ENCODE measurements around the genes ROCK2, TRIB2 and NBAS.

DNA sequence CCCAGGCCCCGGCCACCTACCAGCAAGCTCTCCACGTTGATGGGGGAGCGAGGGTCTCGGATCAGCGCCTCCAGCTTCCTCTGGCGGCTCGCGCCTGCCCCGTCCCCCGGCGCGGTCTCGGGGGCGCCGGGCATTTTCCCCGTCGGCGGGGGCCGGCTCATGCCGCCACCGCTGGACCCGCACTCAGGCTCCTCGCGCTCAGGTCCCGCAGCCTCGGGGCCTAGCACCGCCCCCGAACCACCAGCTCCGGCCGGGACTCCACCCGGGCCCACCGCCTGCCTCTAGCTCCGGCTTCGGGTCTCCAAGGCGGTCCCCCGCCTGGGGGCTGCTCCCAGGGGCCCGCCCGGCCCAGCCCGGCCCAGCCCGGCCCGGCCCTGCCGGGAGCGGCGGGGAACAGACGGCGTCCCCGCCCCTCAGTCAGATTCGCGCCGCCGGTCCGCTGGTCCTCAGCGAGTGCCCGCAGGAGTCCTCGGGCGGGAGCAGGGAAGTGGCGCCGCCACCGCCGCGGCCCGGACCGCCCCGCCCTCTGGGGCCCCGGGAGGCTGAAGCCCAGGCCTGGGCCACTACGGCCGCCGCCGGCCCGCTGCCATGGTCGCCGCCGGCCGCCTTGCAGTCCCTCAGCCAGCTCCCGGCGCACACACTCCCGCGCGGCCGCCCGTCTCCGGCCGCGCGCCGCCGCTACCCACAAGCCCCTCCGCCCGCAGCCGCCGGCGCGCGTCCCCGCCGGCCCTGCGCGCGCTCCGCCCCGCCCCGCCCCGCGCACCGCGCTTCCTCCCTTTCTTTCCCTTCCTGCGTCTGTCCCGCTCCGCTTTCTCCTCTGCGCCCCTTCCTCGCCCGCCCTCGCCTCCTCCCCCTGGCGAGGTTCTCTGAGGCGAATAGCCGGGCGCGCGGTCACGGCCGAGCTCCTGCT lies at the start of gene ROCK2:
Gene ROCK2, minus strand, starts transcription at position 661 of the 910 bp plus-strand sequence.
- RRBS, result 4% methylated on average over 57 of the region's 121 CpGs

DNA sequence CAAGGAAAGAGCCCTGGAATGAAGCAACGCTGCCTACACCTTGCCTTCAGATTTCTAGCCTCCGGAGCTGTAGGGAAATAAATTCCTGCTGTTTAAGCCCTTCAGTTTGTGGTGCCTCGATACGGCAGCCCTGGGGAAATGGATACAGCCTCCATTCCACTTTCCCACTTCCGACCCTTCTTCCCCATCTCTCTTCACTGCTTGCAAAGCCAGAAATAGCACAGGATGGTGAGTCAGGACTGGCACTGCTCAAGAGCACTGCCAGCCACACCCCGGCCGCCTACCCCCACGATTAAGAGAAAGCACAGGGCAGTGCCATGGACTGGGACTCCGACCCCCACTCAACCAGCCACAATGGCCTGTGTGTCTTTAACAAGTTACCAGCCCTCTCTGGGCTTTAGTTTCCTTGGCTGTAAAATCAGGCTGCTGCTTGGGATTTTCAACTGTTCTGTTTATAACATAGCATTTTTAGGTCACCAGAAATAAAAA lies 41.8 kb upstream of the ROCK2 start:
- RRBS, result no CpG with 5 or more reads among the region's 9 CpGs

- RRBS, result no CpG with 5 or more reads among the region's 21 CpGs
Measured at GRCh38 chr2:11541277-11542374, 7.8 kb downstream of the GREB1 start.

DNA sequence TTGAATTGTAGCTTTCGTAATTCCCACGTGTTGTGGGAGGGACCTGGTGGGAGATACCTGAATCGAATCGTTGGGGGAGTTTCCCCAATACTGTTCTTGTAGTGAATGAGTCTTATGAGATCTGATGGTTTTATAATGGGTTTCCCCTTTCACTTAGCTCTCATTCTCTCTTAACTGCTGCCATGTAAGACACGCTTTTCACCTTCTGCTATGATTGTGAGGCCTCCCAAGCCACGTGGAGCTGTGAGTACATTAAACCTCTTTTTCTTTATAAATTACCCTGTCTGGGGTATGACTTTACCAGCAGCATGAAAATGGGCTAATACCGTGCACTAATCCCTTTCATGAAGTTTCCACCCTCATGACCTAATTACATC lies 120.6 kb downstream of the LPIN1 start:
- RRBS, result no CpG with 5 or more reads among the region's 7 CpGs

- RRBS, result no CpG with 5 or more reads among the region's 5 CpGs
Measured at GRCh38 chr2:12005925-12006458, 259.6 kb downstream of the LPIN1 start.

DNA sequence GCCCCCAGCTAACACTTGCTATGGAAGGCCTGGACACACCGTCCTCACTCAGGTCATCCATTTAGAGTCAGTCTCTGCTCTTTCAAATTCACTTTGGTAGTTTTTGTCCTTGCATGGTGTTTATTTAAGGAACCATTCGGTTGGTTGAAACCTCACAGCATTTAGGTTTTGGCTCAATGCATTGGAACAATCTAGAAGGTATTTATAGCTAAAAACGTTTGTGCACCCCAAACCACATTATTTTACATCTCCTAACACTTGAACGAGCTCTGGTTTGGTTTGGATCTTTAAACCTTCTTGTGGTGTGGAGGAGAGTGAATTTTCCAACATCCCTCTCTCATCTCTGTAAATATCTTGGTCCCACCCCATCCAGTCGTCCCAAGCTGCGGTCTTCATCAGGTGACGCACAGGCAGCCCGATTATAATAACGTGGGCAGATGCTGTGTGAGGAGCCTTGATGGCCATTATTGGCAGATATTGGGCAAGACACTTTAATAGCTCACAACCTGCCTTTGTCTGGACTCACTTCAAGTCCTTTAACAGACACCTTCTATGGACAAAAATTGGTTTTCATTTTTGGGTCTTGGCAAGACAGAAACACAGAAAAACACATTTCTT lies 288.0 kb downstream of the LPIN1 start:
- RRBS, result no CpG with 5 or more reads among the region's 9 CpGs

- RRBS, result no CpG with 5 or more reads among the region's 3 CpGs
Measured at GRCh38 chr2:12090888-12091232, 344.4 kb downstream of the LPIN1 start.

GRCh38 chr2:12685190-12685601 lies 31.5 kb upstream of the TRIB2 start:
- RRBS, result no CpG with 5 or more reads among the region's 3 CpGs

DNA sequence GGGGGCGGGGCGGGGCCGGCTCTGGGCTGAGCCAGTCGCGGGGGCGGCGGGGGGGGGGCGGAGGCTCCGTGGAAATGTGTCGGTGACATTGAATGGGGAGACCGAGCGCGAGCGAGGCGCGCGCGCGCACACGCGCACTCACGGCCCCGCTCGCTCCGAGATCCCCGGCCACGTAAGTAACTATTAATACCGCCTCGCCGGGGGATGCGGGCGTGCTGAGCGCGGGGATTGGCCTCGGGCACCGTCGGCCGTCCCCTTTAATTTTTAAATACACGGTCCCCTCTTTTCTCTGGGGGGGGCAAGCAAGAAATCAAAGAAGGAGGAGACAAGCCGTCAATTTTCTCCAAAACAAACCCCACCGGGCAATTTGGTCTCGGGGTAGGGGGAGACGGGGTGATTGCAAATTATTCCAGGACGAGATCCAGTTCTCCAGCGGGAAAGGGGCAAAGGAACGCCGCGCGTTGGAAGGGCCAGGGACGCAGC lies at the start of gene TRIB2:
Gene TRIB2, plus strand, starts transcription at position 98 of the 483 bp plus-strand sequence.
- RRBS, result no CpG with 5 or more reads among the region's 50 CpGs

DNA sequence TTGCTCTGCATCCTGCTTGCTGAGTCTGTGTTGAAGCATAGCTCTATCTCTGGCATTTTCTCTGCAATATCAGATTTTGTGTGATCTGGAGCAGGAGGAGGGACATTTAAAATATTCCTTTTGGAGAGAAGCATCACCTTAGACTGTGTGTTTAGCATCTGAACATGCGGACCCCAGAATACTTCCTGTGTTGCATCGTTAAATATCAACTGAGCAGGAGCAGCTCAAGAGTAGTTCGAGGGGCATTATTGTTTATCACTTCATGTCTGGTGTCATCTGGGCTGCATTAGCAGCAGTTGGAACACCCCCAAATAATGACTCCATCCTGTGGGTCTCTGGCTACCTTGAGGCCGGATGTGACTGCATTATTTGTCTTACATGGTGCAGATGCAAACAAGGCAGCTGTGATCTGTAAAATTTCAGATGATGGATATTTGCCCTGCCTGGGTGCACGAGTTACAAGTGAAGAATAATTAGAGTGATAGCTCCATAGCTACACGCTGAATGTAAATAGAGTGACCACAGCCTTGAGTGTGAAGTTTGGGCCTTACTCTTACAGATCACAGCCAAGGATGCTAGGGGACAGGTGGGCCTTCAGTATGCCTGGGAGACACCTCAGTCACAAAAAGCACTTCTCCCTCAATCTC lies 231.8 kb downstream of the TRIB2 start:
- RRBS, result no CpG with 5 or more reads among the region's 6 CpGs

- RRBS, result 83% methylated on average over 1 of the region's 22 CpGs
Measured at GRCh38 chr2:13532331-13533210, 815.8 kb downstream of the TRIB2 start.

DNA sequence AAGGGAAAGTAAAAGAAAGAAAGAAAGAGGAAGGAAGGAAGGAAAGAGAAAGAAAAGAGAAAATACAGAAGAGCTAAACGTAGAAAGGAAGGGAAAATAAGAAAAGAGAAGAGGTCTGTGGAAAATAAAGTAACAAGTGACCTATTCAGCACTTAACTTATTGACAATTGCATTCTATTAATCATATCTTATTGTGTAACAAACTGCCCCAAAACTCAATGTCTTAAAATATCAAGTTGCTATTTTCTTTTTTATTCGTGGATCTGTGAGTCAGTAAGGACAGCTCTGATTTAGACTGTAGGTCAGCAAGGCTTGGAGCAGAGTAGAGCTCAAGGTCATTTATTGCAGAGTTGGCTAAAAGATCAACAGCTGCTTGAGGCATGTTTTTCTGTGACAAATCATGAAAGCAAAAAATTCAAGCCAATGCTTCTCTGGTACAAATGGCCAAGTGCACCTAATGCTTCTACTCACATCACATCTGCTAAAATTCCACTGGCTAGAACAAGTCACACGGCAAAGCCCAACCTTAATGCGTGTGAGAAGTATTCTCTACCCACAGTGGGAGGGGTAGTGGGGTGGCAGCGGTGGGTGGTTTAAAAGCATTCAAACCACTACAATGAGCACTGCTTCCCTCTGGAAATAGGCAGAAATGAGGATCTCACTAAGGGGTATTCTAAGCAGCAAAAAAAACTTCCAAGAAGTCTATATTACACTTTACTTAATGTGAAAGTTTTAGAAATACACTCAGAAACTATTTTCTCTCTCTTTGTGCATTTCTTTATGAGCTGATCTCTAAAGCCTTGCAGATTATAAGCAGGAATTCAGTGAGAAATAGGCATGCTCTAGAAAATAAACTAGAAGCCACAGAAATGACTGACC lies 497.7 kb upstream of the LRATD1 start:
- RRBS, result no CpG with 5 or more reads among the region's 5 CpGs

- RRBS, result 4% methylated on average over 9 of the region's 38 CpGs
Measured at GRCh38 chr2:14635180-14635966, 2.9 kb downstream of the LRATD1 start.

GRCh38 chr2:15554363-15555160 lies 6.6 kb downstream of the NBAS start:
- RRBS, result no CpG with 5 or more reads among the region's 5 CpGs

GRCh38 chr2:15560562-15561546 lies at the start of gene NBAS:
Gene NBAS, minus strand, starts transcription at chr2:15561334.
- RRBS, result 13% methylated on average over 3 of the region's 50 CpGs

GRCh38 chr2:15629865-15630278 lies 38.2 kb downstream of the DDX1 start:
- RRBS, result no CpG with 5 or more reads among the region's 4 CpGs

DNA sequence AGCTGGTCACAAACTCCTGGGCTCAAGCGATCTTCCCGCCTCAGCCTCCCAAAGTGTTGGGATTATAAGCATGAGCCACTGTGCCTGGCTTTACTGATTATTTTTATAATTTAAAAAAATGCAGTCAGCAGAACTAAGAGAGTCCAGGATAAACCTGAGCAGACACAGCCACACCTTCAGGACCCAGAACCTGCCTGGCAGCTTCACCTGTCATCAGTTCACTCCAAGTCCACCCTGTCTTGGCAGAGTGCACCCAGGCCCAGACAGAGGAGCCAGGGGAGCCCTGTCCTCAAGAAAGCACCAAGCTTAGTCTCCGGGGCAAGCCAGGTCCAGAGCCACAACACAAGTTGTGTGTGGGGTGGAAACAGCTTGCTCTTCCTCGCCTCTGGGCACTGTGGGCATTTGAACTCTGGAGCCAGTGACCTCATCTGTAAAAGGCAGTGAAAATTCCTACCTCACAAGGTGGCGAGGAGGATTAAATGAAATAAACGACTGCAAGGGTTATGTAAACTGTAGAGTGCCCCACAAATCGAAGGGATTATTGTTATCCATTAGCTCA lies 24.6 kb downstream of the MYCN start:
- RRBS, result no CpG with 5 or more reads among the region's 7 CpGs

DNA sequence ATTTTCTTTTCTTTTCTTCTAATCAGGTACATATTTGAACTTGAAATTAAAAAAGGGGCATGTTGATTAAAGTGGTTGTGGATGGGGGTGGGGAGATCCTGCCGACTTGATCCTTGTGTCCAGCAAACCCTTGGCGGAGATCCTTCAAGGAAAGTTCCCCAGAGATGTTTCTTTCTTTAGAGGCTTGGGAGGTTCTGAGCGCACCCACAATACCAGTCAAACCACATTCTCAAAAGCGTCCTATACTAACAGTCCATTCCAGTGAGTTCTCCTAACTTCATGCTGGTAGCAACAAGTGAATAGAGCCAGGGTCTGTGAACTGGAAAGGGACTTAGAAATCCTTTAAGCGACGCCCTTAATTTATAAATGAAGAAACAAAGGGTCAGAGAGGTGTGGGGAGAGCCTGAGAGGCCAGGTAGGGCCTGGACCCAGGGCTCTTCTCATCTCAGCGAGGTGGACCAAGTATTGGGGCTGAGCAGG lies 49.3 kb downstream of the MYCN start:
- RRBS, result no CpG with 5 or more reads among the region's 7 CpGs

DNA sequence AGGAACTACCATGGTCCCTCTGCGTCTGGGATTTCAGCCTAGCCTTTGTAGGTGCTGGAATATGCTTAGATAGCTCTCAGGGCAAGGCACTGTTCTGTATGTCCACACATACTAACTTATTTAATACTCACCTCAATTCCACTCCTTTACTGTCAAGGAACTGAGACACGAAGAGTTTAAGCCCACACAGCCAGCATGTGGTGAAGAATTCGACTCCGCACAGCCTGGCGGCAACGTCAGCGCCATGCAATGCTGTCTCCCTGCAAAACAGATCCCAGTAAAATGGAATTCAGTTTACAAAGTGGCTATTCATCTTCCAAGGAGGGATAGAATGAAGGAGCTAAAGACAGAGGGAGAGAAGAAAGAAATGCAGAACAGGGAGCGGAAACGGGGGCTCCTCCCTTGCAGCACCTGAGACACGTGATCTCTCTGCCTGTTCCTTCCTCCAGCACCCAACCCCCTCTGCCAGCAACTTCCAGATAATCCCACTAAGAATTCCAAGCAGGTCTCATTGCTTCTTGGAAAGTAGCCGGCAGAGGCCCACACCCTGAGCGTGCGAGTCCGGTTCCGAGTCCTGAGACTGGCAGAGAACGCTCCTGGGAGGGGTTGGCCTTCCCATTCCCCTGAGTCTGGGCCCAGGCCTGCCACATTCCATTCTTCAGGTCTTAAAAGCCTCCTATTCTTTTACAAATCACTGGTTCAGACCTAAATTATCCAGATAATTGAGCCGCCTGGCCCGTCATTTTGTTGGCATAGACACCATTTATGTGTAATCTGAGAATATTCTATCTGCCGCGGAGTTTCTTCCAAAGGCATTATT lies 165.1 kb downstream of the MYCN start:
- RRBS, result no CpG with 5 or more reads among the region's 20 CpGs

Data from UCH-1 (cell line).